T-cell (primary cell): ENCODE measurements around a stretch of chr4.

DNA sequence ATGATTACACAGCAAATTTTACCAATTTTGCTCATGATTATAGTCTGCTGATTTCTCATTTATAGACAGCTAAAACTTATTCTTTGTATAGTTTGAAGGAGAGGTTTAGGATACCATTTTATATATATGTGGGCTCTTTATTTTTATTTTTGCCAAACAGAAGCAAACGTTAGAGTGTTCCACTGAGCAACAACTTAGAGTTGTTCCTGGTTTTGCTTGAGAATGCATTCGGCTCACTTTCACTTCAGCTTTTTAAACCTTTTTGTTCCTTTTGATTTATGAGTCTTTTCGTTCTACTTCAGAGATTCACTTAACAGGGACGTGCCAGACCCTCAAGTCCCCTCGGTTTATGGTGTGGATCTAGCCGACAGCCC is 415.0 kb downstream of the SPRY1 start:
- PRO-cap, 7 experiments: no peak in any of the 7 experiments

- PRO-cap, 7 experiments: no peak in any of the 7 experiments
Observed at GRCh38 chr4:123832768-123833302, 436.2 kb downstream of the SPRY1 start.

GRCh38 chr4:123881107-123881533 is 484.5 kb downstream of the SPRY1 start:
- PRO-cap, 7 experiments: no peak in any of the 7 experiments

- PRO-cap, 7 experiments: no peak in any of the 7 experiments
Observed at GRCh38 chr4:124028207-124028648, 631.6 kb downstream of the SPRY1 start.

DNA sequence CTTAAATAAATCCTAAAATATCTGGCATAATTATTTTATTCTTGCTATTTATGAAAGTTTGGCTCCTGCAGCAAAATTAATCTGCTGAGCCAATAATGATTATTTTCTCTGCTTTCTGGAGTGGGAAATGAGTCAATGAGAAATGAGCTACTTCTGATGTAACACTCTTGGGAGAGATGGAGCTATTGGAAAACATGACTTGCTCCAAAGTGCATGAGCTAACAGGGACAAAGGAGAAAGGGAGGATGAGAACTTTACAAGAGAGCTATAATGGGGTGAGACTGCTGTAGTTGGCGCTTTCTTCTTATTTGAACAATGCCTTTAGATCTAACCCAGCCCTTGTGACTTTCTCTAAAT is 615.1 kb downstream of the ANKRD50 start:
- PRO-cap, 7 experiments: no peak in any of the 7 experiments

GRCh38 chr4:124936453-124936946 is 224.0 kb upstream of the ANKRD50 start:
- PRO-cap, 7 experiments: no peak in any of the 7 experiments

DNA sequence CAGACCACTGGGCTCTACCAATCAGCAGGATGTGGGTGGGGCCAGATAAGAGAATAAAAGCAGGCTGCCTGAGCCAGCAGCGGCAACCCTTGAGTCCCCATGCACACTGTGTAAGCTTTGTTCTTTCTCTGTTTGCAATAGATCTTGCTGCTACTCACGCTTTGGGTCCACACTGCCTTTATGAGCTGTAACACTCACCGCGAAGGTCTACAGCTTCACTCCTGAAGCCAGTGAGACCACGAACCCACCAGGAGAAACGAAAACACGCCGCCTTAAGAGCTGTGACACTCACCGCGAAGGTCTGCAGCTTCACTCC is 122.1 kb upstream of the FAT4 start:
- PRO-cap, 7 experiments: no peak in any of the 7 experiments

GRCh38 chr4:125676605-125677073 is 361.9 kb downstream of the FAT4 start:
- PRO-cap, 7 experiments: no peak in any of the 7 experiments

DNA sequence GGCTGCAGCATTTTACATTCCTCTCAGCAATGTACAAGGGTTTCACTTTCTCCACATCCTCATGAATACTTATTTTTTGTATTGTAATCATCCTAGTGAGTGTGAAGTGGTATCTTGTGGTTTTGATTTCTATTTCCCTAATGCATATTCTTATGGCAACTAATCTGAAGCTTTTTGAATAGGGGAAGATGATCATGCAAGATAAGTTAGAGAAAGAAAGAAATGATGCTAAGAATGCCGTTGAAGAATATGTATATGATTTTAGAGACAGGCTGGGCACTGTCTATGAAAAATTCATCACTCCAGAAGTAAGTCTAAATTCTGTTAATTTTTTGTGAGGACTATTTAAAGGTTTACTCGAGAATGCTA is 40.4 kb downstream of the HSPA4L start:
- PRO-cap, 7 experiments: no peak in any of the 7 experiments

GRCh38 chr4:127898256-127898945 is 17.7 kb downstream of the PLK4 start:
- PRO-cap, 7 experiments: no peak in any of the 7 experiments

DNA sequence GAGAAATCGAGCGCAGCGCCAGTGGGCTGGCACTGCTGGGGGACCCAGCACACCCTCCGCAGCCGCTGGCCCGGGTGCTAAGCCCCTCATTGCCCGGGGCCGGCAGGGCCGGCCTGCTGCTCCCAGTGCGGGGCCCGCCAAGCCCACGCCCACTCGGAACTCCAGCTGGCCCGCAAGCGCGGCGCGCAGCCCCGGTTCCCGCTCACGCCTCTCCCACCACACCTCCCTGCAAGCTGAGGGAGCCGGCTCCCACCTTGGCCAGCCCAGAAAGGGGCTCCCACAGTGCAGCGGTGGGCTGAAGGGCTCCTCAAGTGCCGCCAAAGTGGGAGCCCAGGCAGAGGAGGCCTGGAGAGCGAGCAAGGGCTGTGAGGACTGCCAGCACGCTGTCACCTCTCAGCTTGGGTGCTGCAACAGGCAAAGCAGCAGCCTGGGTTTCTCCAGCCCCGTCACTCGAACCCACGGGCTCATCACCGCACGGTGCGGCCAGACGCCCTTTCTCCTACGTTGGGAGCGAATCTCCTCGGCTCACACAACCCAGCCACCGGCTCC is 493 bp downstream of the MFSD8 start:
- PRO-cap, 7 experiments: peak in 1 of 7 experiments; most common plus-strand start position 337 of the sequence (in 1); most common minus-strand start position 271 of the sequence (in 1)

GRCh38 chr4:127965802-127966328 is 659 bp downstream of the ABHD18 start:
- PRO-cap, 7 experiments: peak in 7 of 7 experiments; most common plus-strand start chr4:127966016 (in 2); most common minus-strand start chr4:127965935 (in 2)

GRCh38 chr4:128077610-128077999 is 16.5 kb downstream of the LARP1B start:
- PRO-cap, 7 experiments: no peak in any of the 7 experiments

DNA sequence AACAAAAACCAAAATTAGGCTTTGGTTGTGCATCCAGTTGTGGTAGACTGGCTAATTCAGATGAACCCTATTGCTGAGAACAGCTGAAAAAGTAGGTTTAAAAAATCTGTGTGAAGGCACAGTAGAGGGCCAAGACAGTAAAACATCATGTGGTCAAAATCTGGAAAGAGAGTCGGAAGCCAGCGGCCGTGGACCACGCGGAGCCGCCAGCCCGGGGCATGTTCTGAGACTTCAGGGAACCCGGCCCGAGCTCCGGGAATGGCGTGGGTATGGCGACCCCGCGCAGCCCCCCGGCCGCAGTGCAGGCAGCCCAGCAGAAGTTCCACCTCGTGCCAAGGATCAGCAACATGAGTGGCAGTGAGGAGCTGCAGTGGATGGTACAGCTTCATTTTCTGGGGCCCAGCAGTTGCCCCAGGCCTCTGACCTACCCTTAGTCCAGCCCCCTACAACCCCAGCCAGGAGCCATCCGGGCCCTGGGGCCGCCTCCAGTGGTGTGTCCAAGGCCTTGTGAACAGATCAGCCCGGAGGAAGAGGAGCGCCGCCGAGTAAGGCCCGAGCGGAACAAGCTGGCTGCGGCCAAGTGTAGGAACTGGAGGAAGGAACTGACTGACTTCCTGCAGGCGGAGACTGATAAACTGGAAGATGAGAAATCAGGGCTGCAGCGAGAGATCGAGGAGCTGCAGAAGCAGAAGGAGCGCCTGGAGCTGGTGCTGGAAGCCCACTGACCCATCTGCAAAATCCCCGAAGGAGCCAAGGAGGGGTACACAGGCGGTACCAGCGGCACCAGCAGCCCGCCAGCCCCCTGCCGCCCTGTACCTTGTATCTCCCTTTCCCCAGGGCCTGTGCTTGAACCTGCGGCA is 94.3 kb downstream of the LARP1B start:
- PRO-cap, 7 experiments: no peak in any of the 7 experiments

- PRO-cap, 7 experiments: no peak in any of the 7 experiments
Observed at GRCh38 chr4:128660125-128661286, 149.0 kb upstream of the JADE1 start.

DNA sequence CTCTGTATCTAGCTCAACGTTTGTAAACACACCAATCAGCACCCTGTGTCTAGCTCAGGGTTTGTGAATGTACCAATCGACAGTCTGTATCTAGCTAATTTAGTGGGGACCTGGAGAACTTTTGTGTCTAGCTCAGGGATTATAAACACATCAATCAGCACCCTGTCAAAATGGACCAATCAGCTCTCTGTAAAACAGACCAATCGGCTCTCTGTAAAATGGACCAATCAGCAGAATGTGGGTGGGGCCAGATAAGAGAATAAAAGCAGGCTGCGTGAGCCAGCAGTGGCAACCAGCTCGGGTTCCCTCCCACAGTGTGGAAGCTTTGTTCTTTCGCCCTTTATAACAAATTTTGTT is 136.4 kb upstream of the JADE1 start:
- PRO-cap, 7 experiments: no peak in any of the 7 experiments

- PRO-cap, 7 experiments: no peak in any of the 7 experiments
Observed at GRCh38 chr4:128783191-128783656, 26.3 kb upstream of the JADE1 start.

- PRO-cap, 7 experiments: no peak in any of the 7 experiments
Observed at GRCh38 chr4:128794328-128794566, 15.3 kb upstream of the JADE1 start.

- PRO-cap, 7 experiments: peak in 5 of 7 experiments; most common plus-strand start chr4:128810529 (in 2); most common minus-strand start chr4:128810544 (in 5)
Observed at GRCh38 chr4:128810426-128810913, 970 bp downstream of the JADE1 start.

GRCh38 chr4:128831460-128832269 is 22.2 kb downstream of the JADE1 start:
- PRO-cap, 7 experiments: no peak in any of the 7 experiments